Fallopian tube (tissue), 1 donor: ENCODE data around the genes NR1H4, GAS2L3, UQCC6 and EID3.

DNA sequence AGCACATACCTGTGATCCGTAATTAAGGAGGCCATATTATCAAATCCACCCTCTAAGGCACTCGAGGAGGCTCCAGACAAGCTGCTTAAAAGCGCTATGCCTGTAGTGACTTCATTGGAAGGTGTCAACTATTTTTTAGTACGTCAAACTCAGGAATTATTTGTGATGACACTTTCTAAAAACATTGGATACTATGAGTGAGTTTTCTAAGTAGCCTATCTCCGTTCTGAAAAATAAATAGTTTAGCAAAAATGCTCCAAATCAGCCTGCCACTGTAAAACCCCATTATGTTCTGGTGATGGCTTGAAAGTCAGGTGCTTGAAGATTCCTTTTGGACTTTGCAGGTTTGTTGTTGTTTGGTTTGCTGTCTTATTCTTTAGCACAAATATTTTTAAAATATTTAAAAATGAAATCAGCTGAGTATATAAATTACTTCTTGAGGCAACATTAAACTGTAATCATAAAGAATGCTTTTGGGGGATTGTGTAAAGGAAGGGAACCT is 1.1 kb downstream of the SCYL2 start:
- PRO-cap = no peak

GRCh38 chr12:100335591-100336068 is 21.2 kb upstream of the SLC17A8 start:
- PRO-cap = no peak

- PRO-cap = no peak
Observed at GRCh38 chr12:100473488-100474217, at the start of gene NR1H4. NR1H4 (plus strand) TSS chr12:100473866.

- PRO-cap = bidirectional peak, plus-strand start at chr12:100573714, minus-strand start at chr12:100573492
Observed at GRCh38 chr12:100573257-100574261, at the start of gene GAS2L3. GAS2L3 (plus strand) TSS chr12:100573684.

DNA sequence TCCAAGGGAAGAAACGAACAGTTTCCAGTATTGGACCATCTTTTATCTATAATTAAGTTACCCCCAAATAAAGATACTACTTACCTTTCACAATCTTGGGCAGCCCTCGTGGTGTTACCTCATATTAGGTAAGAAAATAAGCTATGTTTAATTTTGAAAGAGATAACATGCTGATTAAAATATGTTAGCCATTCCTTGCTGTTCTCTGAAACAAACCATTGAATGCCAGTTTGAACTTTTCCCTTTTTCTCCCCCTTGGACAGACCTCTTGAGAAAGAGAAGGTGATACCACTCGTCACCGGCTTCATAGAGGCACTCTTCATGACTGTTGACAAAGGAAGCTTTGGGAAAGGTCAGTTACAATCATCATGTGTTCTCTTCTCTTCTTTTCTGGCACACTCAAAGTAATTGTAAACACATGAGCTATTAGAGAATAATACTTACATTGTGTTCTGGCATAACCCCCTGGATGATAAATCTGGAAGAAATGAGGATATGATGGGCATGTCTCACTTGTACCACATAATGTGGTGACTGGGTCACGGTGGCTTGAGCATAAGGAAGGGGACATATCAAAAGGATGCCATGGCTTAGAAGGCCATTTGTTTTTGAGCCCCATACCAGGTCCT is 19.9 kb downstream of the UTP20 start:
- PRO-cap = no peak

DNA sequence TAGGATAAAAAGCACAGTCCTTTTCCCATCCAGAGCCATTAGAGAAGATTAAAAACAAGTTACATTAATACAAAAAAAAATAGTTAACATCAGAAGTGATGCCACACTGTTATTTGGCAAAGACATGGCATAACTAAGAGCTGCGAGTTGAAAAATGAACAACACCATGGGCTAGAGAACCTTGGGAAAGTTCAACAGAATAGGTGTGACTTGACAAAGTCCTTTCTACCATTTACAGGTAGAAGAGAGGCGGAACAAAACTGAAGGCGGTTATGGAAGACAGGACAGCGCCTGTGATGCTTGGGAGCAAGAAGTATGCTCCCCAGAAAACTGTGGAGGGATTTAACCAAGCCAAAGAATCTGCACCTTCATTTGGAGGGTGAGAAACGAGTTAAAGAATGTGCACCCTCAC is 995 bp downstream of the ARL1 start:
- PRO-cap = no peak

DNA sequence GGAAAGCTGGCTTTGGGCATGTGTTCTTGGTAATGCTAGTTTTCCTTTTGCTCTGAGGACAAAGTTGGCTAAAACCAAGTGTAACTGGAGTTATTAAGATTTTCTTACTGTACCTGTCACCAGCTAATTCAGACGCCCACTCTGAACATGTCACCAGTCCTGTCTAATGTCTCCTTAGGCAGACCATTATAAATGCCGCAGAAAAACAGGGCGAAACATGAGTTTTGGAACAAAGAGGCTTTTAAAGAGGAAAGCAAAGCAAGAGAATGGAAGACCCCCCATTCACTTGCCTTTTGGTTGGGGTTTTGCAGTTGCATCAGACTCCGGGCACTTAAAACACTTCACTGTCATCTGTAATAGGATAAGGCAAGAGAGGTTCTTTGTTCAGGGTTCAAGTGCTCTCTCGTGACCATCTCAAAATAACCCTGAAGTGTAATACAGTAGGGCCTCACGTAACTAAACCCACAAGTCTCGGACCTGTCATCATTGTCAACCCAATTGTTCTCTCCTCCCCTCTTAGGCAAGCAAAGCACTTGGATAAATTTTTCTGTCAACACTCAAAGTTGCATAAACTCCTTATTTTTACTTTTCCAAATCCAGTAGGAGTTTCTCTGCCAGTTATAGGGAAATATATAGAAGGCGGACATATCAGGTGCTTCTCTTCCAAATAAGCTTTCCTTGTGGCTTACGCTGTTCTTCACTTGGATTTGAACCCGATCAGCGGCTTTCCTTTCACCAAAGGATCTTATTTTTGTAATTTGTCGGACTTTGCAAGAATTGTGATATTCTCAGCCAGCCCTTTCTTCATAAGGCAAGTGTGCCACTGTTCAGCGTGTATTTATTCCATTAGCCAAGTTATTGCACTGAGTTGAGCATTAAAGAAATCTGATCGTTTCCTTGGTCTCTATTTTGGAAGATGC is 26.8 kb upstream of the MYBPC1 start:
- PRO-cap = no peak

DNA sequence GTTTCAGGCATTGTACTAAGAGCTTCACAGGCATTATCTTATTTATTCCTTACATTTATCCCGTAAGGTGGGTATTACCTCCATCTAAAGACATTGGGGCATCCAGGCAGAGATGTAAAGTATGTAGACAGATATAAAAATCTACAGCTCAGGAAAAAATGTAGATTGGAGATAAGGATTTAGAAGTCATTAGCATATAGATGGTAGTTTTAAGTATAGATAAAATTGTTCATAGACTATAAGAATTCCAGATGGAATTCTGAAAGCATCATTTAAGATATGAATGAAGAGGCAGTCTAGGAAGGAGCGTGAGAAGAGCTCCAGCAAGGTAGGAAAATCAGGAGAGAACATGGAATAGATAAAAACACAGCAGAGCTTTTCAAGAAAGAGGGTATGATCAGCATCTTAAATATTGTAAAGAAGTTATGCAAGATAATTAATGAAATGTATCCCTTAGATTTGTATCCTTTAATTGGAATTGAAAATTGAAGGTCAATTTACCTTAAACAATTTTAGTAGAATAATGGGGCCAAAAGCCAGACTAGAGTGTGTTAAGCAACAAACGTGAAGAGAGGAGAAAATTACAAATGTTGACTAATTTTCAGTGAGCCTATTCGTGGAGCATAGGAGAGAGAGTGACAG is 18.2 kb downstream of the CHPT1 start:
- PRO-cap = no peak

DNA sequence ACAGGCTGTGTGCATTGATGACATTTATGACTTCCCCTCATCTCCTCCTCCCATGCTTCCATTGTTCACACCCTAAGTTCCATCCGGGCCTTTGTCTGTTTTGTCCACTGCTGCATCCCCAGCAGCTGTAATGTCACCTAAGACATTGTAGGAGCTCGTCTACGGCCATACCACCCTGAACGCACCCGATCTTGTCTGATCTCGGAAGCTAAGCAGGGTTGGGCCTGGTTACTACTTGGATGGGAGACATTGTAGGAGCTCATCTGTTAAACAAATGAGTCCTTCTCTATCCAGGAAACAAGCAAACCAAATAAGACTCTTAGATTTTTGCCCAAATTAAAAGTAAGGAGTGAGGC is 40.4 kb upstream of the SYCP3 start:
- PRO-cap = no peak

GRCh38 chr12:101782675-101783260 is 43.5 kb upstream of the SYCP3 start:
- PRO-cap = no peak

DNA sequence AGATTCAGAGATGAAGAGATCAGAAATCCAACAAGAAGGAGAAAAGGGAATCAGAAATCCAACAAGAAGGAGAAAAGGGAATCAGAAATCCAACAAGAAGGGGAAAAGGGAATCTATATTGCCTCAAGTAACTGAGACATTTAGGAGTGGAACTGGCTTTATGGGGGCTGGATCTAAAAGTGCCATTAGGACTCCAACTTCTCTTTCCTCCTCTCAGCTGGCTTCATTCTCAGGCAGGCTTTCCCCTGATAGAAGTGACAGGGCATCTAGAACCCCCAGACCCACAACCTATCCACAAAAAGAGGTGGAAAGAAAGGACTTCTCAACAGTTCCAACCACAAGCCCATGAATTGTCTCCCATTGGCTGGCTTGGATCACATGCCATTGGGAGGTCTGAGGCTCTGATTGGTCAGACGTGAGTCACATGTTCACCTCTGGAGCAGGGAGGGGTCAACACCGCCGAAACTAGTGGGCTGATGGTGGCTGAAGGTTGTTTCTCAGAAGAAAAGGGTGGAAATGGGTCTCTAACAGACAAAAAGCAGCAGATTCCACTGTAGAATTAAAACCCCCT is 47.2 kb downstream of the DRAM1 start:
- PRO-cap = no peak

DNA sequence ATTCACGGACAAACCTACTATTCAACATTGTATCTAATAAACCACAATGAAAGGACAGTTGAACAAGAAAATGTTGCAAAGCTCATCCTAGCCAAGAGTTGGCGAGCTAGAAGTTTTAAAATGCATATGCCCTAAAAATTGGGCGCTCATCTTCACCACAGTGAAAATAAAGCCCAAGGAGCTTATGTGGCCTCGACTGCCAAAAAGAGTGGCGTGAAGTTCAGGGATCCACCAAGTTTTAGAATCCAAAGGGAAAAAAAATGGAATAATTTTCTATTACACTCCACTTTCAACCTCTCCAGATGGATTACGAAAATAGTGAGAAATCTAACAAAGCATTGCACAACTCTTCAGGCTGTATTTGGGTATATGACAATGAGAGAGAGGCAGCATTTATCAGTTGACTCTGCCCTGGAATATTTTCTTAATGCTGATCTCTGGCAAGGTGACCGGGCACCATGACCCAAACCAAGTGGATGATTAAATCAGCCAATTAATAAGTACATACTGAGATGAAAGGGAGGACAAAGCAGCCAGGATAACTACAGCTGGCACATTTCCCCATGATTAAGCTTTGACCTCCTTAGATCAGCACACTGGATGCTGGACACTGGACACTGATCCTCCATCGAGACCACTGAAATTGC is 218.0 kb downstream of the ASCL1 start:
- PRO-cap = no peak

GRCh38 chr12:103571359-103571823 is 15.7 kb upstream of the STAB2 start:
- PRO-cap = no peak

GRCh38 chr12:103645126-103645711 is 58.1 kb downstream of the STAB2 start:
- PRO-cap = no peak

- PRO-cap = bidirectional peak, plus-strand start at chr12:103852964, minus-strand start at chr12:103852855
Observed at GRCh38 chr12:103852466-103853150, 11.6 kb upstream of the NT5DC3 start.

DNA sequence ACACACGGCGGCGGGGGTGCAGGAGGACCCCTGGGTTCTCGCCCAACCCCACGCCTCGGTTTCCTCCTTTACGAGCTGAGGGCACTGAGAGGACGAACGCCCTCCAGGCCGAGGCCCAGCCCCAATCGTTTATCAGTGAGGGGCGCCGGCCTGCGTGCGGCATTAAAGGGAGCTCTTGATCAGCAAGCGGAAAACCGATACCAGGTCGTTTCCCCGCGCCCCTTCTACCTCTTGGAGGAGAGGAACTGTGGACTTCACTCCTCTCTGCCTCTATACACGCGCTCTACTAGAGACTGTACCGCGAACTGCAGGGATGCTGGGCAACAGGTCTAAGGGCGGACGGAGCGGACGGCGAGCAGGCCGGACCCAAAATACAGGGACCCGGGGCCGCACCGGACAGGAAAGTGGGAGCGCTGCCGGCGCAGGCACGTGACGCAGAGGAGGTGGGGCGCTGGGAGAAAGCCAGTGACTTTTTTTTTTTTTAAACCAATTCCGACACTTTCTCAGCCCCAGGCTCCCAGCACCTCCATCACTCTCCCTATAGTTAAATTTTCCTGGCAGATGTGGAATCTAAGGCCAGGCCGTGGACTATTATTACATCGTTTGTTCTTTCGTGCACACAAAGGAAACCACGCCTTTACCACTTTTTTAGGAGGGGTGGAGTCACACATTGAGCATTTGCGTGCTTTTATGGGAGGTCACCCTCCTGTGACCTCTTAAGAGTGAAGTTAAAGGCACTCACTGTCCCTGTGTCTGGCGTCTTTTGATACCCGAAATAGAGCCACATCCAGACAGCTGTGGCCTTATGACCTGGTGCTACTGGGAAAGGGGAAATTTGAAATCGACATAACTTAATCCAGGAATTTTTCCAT is at the start of gene UQCC6:
UQCC6 (minus strand) TSS at position 375 of the 872 bp plus-strand sequence.
- PRO-cap = bidirectional peak, plus-strand start at position 489 of the sequence, minus-strand start at position 375 of the sequence

DNA sequence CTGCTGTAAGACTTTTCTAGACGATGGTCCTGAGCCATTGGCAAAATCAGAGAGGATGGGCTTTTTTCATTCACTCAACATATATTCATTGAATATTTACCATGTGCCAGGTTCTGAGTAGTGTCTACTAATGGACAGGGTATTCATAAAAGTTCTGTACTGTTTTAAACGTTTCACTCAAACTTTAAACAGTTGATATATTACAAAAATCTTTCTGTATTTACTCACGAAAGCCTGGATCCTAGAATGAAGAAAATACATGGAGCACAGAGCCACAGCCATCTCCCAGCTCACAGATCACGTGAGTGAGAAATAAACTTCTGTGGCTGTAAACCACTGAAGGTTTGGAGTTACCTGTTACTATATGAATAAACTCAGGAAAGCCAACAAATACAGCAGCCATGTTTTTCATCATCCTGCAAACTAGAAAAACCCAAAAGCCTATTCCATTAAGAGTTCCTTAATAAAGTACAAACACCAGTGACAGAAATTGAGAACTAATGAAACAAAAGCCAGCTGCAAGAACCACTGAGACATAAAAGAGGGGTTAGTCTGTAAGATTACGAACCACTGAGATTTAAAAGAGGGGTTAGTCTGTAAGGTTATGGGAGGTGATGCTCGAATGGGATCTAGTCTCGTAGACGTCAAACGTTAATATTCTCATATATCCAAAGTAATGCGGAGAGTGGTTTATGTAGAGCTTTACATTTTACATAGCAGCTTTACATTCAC is 820 bp upstream of the TDG start:
- PRO-cap = no peak

DNA sequence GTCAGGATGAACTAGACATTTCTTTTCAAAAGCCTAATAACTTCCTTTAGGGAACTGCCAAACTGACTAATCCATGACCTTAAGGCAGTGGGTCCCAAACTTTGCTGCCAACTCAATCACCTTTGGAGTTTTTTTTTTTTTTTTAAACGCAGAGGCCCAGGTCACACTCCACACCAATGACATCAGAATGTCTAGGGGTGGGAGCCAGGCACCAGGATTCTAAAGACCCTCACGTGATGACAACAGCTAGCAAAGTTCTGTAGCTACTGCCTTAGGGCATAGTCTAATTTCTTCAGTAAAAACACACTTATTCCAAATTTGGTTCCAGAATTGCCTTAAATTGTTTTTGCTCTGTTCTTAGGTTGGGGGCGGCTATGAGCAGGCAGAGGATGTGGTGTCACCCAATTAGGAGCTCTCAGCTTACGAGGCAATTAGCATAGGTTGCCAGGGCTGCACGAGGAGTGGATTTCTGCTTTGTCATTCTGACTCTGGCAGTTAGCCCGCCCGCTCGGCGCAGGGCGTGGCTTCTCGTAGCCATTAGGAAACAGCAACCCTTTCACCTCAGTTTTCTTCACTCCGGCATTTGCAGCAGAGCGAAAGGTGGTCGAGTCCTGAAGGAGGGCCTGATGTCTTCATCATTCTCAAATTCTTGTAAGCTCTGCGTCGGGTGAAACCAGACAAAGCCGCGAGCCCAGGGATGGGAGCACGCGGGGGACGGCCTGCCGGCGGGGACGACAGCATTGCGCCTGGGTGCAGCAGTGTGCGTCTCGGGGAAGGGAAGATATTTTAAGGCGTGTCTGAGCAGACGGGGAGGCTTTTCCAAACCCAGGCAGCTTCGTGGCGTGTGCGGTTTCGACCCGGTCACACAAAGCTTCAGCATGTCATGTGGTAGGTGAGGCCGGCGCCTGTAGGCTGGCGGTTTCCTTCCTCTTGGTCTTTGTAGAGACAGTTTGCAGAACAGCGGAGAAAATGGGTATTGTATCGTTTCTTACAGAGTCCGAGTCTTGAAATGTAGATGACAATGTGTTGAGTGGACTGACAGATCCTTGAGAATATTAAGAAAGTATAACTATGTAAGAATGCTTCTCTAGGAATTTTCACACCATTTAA is 16.7 kb upstream of the EID3 start:
- PRO-cap = bidirectional peak, plus-strand start at position 564 of the sequence, minus-strand start at position 424 of the sequence; bidirectional peak, plus-strand start at position 884 of the sequence, minus-strand start at position 846 of the sequence

DNA sequence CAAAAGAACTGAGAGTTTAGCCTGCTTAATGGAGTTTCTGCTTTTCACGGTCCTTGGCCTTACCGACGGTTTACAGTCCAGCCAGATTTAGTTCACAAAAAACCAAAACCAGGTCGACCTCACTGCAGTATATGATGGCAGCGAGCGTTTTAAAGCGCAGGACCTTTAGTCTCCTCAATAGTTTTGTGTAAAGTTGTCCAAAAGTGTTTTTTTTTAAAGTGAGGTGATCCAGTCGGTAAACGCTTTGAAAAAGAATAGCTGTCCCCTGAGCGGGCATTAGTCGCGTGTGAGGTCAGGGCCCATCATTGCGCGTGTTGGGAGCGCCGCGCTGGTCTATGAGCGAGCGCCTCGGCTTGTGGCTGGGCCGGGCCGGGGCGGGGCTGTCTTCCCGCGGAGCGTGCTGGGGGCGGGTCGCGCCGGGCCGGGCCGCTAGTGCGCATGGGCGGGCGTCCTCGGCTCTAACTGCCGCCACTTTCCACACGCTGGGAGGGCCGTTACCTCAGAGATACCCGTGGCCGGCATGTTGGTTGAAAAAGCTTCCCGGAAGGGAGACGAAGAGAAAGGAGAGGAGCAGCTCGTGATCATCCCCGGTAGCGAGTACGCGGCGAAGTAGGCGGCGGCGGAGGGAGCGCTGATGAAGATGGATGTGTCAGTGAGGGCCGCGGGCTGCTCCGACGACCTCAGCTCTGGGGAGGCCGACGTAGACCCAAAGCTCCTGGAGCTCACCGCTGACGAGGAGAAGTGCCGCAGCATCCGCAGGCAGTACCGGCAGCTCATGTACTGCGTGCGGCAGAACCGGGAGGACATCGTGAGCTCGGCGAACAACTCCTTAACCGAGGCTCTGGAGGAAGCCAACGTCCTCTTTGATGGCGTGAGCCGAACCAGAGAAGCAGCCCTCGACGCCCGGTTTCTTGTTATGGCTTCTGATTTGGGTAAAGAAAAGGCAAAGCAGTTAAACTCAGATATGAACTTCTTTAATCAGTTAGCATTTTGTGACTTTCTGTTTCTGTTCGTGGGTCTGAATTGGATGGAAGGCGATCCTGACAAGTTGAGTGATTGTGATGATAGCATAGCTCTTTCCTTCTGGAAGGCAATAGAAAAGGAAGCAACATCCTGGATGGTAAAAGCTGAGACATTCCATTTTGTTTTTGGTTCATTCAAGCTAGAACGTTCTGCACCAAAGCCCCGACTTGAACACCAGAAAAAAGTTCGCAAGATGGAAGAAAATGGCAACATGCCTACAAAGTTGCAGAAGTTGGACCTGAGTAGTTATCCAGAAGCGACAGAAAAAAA is at the start of gene EID3:
EID3 (plus strand) TSS at position 439 of the 1,293 bp plus-strand sequence.
- PRO-cap = bidirectional peak, plus-strand start at position 439 of the sequence, minus-strand start at position 355 of the sequence

GRCh38 chr12:104457043-104457924 is 536 bp downstream of the CHST11 start:
- PRO-cap = no peak